Temporal lobe (tissue), 2 donors: Measurements from ENCODE around the genes SUV39H2 and FAM171A1.

- RAMPAGE, long total RNA = no peak
Observed at GRCh38 chr10:13614440-13615195, 27.9 kb downstream of the PRPF18 start.

DNA sequence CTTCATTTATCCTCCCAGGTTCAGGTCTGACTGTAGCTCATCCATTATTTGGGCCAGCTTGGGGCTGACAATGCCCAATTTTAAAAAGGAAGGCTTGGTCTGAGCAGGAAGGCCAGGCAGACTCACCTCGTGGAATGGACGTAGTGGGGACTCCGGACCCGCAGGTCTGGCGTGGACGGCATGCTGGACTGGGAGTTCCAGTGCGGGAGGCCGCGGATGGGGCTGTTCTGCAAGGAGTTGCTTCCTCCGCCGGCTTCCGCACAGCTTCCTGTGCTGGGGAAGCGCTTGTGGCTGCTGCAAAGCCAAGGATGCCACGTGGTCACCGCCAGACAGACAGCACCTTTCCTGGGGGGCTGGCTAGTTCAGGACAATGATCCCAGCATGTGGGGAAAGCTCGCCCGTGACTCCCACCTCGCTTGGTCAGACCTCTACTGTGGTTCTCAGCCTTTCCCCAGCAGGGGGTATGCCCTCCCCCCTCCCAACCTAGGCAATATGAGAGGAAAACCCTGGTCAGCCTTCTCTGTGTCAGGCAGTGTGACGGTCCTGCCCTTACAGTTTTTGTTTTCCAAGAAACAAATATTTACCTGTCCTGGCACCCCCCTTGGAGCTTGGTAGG lies 72.5 kb downstream of the PRPF18 start:
- RAMPAGE, long total RNA = no peak

DNA sequence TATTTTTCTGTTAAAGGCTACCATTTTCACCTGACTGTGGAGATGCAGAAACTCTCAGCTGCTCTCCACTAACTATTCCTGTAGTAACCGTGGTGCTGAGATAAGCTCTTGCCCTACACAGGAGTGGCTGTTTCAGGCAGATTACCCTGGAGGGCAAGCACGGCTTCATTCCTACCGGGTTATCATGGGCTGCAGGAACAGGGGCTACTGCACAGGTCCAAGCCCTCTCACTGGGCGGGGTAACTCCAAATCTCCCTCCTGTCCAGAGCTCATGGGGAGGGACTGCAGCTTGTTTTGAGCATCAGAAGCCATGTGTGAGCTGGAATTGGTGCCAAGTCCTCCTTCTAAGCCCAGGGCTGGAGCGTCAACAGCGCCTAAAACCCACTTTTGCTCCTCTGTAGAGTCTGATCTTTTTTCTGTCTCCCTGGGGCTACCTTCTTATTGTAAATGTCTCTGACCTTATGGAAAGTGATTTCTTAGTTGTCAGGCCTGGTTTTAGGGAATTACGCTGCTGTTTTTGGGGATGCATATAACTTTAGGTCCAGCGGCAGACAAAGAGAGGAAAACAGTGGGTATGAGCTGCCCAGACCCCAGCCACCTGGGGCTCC lies 119.1 kb downstream of the PRPF18 start:
- RAMPAGE, long total RNA = no peak

DNA sequence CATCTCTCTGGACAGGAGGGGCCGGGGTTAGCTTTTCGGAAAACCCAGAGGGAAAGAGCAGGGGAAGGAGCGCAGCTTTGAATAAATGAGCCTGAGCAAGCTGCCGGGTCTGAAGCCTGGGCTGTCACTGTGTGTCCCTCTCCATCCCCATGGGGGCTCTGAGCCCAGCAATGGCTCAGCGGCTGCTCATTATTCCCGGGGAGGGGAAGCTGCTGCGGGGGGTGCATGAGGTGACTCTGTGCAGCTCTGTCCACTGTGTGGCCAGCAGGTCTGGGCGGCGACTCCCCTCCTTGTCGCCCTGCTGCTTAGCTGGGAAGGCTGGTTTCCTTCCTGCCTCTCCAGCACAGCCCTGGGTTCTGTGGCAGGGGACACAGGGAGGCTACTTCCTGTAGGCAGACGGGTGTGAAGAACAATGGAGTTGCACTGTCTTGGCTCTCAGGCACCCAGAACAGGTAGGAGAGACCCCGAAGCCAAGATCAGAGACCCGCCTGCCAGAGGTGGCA lies 234.2 kb downstream of the PRPF18 start:
- RAMPAGE, long total RNA = no peak

- RAMPAGE, long total RNA = no peak
Observed at GRCh38 chr10:13822996-13823472, 236.3 kb downstream of the PRPF18 start.

- RAMPAGE, long total RNA = no peak
Observed at GRCh38 chr10:13887007-13887305, 300.2 kb downstream of the PRPF18 start.

DNA sequence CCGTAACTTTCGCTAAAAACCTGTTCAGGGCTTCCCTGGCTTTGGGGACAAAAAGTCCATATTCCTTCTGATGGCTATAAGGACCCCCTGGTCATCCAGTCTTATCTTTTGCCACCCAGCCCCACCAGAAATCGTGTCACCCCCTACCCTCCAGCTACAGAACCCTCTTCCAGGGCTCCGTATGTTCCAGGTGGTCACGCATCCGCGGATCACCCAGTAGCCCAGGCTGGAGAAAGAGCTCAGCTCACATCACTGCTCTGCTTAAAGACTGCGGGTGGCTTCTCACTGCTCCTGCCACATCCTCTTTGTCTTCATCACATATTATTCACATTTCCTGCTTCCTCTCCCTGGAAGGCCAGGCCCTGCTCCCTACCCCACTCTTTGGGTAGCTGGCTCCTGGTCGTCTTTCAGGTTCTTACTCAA lies 307.5 kb downstream of the PRPF18 start:
- RAMPAGE, long total RNA = no peak

DNA sequence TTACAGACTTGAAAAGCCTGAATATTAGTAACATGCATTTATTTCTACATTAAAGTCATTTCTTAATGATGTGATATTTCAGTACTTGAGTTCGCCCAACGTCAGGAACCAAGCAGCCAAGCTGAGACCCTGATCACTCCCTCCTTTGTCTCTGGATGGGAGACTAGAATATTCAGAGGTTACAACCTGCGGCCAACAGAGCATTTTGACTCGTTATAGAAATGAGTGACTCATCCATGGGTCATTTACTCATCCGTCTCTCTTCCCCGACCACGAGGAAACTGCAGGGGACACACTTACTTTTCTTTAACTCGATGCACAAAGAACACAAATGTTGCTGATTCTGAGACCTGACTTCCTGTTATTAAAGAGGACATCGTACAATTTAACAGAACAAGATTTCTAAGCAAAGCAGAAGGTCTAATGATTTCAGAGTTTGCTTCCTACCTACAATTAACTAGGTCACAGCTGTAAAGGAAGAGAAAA lies 343.3 kb downstream of the FRMD4A start:
- RAMPAGE, long total RNA = no peak

- RAMPAGE, long total RNA = no peak
Observed at GRCh38 chr10:14550102-14550895, 219.6 kb upstream of the FRMD4A start.

GRCh38 chr10:14591902-14592544 lies 182.7 kb downstream of the FAM107B start:
- RAMPAGE, long total RNA = no peak

GRCh38 chr10:14603266-14604026 lies 171.3 kb downstream of the FAM107B start:
- RAMPAGE, long total RNA = no peak

- RAMPAGE, long total RNA = start-site peak on the minus strand at chr10:14878608-14878686, 41 and 27 reads in 2 replicates
Observed at GRCh38 chr10:14878475-14878949, at the start of gene SUV39H2. Gene SUV39H2, plus strand, starts transcription at chr10:14878866.

- RAMPAGE, long total RNA = no peak
Observed at GRCh38 chr10:15169553-15169959, 1.1 kb upstream of the NMT2 start.

DNA sequence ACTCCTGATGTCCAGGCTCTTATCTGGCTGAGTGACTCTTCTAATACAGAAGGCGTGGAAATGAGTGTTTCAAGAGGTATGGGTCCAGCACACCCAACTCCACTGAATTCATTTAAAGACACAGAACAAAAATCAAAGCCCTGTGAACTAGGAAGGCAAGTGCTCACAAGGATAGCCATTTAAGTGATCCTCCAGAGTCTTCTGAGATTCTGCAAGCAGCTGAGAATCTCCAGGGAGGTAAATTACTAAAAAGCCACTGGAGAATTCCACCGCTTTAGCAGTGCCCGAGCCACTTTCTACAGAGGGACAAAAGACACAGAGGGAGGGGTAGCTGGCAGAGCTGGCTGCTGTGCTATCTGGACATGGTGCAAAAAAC lies 24.5 kb downstream of the FAM171A1 start:
- RAMPAGE, long total RNA = no peak

- RAMPAGE, long total RNA = no peak
Observed at GRCh38 chr10:15370946-15371919, at the start of gene FAM171A1. Gene FAM171A1, minus strand, starts transcription at chr10:15371289.

DNA sequence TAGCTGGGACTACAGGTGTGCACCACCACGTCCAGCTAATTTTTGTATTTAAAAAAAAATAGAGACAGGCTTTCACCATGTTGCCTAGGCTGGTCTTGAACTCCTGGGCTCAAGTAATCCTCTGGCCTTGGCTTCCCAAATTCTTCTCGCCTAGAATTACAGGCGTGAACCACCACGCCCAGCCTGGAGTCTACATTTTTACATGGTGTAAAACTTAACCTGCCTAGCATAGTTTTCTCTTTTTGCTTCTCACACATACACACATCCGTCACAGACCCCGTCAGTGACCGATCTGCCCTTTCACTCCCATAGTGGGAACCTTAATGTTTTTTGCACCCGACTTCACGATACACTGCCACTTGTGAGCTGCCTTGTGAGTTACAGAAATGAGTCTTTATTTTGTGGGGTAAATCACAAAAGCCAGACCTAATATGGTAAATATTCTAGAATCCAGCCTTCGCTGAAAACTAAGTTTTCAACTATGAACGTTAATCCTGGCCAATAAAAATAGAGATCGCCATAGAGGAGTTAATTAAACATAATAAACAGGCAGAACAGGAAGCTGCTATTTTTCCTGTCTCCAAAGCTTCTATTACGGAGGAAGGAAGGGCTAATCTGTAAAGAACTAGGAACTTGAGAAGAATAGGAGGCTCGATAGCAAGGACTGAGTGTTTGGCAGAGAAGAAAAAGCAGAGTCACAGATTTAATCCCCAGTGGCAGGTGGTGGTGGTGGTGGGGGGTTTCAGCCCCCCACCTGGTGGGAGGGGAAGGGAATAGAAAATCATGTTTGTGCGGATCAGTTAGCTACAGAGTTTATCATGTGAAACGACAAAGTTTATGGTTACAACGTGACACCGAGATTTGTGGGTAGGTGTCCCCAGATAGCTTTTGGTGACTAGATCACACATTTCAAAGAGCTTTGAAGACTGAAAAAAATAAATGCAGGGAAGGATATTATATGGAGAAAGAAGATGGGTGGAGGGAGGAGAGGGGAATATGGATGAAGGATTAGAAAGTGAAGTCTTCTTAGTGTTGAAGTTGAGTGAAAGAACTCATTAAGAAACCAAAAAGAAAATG lies 14.7 kb upstream of the FAM171A1 start:
- RAMPAGE, long total RNA = no peak

- RAMPAGE, long total RNA = no peak
Observed at GRCh38 chr10:15395843-15396337, 24.8 kb upstream of the FAM171A1 start.

- RAMPAGE, long total RNA = no peak
Observed at GRCh38 chr10:16470893-16471097, 34.0 kb downstream of the PTER start.

DNA sequence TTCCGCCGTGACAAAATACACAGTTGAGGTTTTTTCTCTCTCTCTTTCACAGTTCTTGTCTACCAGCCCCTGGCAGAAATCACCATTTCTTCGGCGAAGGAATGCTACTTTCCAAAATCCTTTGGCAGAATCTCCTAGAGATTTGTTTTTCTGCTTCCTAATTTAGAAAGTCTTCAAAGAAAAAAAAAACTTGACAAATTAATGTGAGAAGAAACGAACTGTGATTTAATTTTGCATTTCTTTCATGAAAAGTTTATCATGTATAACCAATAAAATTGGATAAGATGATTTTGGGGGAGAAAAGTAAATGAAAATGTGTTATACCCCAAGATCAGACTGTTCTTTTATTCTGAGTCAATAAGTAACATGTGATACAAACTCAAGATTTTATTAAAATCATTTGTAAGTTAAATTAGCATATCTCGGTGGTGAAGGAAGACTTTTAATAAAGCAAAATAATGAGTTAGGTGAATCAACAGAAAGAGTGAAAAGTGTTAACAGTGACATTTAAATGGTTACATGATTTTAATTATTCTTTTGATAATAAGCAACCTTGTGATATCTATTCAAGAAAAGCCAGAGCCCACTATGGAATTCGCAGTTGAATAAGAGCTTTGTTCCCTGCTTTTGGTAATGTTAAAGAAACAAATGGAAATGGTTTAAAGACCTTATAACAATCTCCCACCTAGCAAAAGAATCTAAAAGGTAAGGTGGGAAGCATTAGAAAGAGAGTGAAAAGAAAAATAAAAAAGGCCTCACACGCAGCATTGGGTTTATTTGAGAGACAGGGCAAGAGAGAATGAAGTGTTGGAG lies 71.1 kb upstream of the C1QL3 start:
- RAMPAGE, long total RNA = no peak

DNA sequence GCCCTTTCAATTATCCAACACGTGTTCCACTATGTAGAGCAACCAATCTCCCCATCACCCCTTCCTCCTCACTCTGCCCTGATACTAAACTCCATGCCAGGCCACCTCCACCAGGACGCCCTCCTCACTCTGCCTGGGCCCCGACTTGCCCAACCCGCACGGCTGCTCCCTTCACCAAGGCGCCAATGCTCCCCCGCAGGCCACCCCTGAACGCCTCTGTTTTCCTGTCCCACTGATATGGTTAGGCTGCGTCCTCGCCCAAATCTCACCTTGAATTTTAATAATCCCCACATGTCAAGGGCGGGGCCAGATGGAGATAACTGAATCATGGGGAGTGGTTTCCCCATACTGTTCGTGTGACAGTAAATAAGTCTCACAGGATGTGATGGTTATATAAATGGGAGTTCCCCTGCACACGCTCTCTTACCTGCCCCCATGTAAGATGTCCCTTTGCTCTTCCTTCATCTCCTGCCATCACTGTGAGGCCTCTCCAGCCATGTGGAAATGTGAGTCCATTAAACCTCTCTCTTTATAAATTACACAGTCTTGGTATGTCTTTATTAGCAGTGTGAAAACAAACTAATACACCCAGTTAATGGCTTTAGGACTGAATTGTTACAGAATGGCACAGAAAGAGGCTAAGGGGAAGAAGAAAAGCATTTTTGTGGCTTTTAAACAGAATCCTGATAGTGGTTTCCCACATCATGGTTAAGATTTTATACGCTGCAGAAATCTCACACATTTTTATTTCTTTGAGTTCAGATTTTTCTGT lies 29.8 kb downstream of the RSU1 start:
- RAMPAGE, long total RNA = no peak